ENCODE measurements around the genes ACSS1 and VSX1.

GRCh38 chr20:24432123-24432447 lies 37.3 kb upstream of the SYNDIG1 start:
- PRO-cap, result no peak

GRCh38 chr20:24464971-24465552 lies 4.4 kb upstream of the SYNDIG1 start:
- PRO-cap, result no peak

DNA sequence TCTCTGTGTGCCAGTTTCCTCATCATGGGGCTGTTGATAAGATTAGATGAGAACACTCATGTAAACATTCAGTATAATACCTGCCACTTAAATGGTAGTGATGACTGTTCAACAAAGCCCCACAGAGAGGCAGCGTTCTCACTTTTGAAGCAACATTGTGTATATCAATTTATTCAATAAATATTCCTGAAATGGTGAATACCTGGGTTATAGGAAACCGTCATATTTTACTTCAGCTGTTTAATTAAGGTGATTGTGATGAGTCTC lies 114.6 kb upstream of the CST7 start:
- PRO-cap, result no peak

GRCh38 chr20:24887082-24887531 lies 62.0 kb upstream of the CST7 start:
- PRO-cap, result unidirectional peak, plus-strand start at chr20:24887230; unidirectional peak, minus-strand start at chr20:24887245

DNA sequence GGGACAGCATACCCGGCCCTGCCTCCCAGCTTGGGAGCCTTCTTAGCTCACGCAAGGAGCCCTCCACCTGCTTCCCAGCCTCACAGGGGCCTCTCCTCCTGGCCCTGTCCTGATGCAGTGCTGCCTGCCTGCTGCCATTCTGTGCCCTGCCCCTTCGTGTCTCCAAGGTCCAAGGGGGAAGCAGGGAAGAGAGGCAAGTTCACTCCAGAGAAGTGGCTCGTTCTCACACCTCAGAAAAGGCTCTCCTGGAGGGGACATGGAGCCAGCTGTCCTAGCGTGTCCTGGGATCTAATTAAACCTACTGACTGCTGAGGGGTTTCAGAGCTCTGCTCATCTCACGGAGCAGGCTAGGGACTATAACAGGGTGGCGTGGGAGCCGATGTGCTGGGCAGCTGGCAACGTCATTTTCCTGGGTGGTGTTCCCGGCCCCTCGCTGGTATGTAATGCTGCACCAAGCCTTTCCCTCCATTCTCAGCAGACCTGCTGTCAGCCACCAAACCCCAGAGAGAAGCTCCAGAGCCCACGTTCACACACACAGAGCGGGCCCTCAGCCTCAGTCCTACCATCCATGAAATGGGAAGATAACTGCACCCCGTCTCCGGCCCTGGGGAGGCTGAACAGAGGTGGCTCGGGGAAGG lies 1.7 kb downstream of the CST7 start:
- PRO-cap, result no peak

- PRO-cap, result no peak
Observed at GRCh38 chr20:24977685-24978378, 14.7 kb downstream of the APMAP start.

GRCh38 chr20:24991814-24992547 lies 570 bp downstream of the APMAP start:
- PRO-cap, result unidirectional peak, plus-strand start at chr20:24992149; unidirectional peak, plus-strand start at chr20:24992290

GRCh38 chr20:25010353-25010850 lies 17.9 kb upstream of the APMAP start:
- PRO-cap, result no peak

DNA sequence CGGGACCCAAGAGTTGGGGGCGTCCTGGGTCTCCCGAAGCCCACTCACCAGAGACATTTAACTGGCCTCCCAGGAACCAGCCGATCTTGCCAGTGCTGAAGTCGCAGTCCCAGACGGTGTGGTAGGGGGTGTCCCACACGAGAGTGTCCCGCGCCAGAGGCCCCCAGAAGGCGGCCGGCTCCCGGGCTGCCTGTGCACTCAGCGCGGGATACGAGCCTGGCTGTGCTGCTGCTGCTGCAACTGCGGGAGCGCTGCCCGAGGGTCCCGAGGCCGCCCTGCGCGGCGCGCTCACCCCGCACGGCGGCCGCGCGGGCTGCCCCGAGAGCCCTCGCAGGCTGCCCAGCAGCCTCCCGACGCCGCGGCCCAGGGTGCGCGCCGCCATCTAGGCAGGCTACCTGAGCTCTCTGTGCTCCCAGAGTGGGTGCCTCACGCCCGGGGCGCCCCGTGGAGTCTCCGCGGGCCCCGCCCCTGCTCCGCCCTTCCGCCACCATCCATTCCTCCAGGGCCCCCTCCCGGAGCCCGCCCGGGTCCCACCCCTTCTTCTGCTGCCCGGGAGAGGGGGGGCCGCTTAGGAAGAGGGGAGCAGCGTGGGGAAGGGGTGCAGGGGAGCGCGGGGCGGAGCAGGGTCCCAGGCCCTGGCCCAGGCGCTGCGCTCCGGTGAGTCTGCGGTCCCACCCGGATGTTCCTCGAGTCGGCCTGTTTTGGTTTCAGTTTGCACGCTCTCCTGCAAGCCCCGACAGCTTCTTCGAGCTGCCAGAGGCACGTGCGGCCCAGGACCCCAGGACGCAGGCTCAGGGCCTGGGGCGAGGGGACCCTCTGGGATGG lies at the start of gene ACSS1:
Gene ACSS1 (minus strand): TSS at position 419 of the 825 bp plus-strand sequence.
- PRO-cap, result bidirectional peak, plus-strand start at position 555 of the sequence, minus-strand start at position 406 of the sequence; bidirectional peak, plus-strand start at position 710 of the sequence, minus-strand start at position 688 of the sequence

DNA sequence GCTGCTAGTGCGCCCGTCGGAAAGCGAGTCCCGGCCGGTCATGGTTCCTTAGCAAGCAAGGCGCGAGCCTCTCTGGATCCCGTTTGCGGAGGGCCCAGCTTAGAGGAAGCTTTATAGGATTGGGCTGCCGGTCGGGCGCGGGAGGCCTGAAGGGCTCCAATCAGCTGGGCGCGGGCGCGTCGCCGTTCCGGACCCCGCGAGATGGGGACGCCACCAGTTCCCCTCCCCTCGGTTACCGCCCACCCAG lies at the start of gene VSX1:
Gene VSX1 (minus strand): TSS at position 87 of the 247 bp plus-strand sequence.
- PRO-cap, result no peak

GRCh38 chr20:25192077-25192392 lies 3.5 kb upstream of the ENTPD6 start:
- PRO-cap, result no peak

- PRO-cap, result bidirectional peak, plus-strand start at chr20:25197413, minus-strand start at chr20:25197317
Observed at GRCh38 chr20:25197137-25197533, 1.6 kb downstream of the ENTPD6 start.

GRCh38 chr20:25223008-25223812 lies 24.7 kb upstream of the PYGB start:
- PRO-cap, result no peak

DNA sequence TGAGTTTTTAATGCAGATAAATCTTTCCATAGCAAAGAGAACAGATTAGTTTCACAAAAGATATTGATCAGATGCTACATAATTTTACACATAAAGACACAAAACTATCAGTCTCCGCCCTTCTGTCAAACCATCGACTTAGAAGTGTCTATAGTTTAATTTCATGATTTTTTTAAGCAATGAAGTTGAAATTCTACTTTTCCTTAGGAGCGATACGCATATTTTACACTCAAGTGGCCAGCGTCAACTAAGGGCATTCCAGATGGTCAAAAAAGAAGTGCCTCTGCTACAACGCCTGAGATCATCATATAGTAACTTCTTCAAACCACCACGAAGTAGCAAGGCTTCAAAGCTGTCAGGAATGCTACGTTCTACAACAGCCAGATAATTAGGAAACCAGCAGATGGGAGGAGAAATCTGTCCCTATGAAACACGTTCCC lies 1.4 kb downstream of the ABHD12 start:
- PRO-cap, result no peak

GRCh38 chr20:25739467-25740004 lies 42.9 kb upstream of the ZNF337 start:
- PRO-cap, result no peak

- PRO-cap, result no peak
Observed at GRCh38 chr20:25865472-25866352, 169.1 kb upstream of the ZNF337 start.

- PRO-cap, result no peak
Observed at GRCh38 chr20:26208342-26209679, 512.2 kb upstream of the ZNF337 start.

- PRO-cap, result no peak
Observed at GRCh38 chr20:29444649-29446047, 1812.3 kb upstream of the DEFB115 start.

DNA sequence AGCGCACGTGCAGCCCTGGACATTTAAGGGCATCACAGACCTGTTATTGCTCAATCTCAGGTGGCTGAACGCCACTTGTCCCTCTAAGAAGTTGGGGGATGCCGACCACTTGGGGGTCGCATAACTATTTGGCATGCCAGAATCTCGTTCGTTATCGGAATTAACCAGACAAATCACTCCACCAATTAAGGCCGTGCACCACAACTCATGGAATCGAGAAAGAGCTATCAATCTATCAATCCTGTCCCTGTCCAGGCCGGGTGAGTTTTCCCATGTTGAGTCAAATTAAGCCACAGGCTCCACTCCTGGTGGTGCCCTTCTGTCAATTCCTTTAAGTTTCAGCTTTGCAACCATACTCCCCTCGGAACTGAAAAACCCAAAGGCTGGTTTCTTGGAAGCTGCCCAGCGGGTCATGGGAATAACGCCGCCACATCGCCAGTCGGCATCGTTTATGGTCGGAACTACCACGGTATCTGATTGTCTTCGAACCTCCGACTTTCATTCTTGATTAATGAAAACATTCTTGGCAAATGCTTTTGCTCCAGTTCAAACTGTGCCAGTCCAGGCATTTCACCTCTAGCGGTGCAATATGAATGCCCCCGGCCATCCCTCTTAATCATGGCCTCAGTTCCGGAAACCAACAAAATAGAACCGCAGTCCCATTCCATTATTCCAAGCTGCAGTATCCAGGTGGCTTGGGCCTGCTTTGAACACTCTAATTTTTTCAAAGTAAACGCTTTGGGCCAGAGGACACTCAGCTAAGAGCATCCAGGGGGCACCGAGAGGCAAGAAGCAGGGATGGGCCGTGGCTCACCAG lies 770.8 kb upstream of the DEFB115 start:
- PRO-cap, result no peak

- PRO-cap, result no peak
Observed at GRCh38 chr20:30487272-30487620, 770.2 kb upstream of the DEFB115 start.